ENCODE measurements around the gene CRIP2.

DNA sequence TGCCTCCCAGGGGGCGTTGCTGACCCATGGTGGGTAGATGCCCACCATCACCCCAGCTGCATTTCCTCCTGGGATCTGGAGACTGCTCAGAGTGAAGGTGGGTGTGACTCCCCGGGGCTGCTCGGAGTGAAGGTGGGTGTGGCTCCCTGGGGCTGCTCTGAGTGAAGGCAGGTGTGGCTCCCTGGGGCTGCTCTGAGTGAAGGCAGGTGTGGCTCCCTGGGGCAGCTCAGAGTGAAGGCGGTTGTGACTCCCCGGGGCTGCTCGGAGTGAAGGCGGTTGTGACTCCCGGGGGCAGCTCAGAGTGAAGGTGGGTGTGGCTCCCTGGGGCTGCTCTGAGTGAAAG is 86.7 kb downstream of the KIF26A start:
- RRBS: no CpG with 5 or more reads among the region's 8 CpGs

GRCh38 chr14:104281005-104281480 is 142.7 kb downstream of the KIF26A start:
- RRBS: no CpG with 5 or more reads among the region's 21 CpGs

DNA sequence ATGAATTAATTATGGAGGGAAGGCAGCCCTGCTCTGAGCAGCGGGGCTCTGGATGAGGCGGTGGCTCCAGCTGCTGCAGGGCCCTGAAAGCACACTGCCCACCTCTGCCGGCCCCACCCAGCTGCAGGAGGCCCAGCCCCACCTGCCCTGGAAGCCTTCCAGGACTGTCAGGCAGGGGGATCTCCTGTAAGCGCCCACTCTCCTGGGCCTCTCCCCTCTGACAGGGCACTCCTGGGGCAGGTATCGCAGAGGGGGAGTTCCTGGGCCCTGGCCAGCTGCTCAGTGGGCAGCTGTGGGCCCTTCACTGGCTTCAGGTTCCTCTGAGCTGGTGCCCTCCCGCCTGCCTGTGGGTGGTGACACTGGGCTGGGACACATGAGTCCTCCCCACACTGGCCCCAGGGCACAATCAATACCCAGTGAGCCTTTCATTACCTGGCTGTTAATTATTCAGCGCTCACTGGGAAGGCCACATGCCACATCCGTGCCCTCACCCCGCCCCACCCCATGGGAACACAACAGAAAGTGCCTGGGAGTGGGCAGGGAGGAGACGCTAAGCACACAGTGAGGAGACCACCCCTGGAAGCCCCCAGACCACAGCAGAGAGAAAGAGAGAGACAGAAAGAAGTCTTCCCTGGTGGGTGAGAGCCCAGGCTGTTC is 142.3 kb upstream of the C14orf180 start:
- RRBS: no CpG with 5 or more reads among the region's 10 CpGs

DNA sequence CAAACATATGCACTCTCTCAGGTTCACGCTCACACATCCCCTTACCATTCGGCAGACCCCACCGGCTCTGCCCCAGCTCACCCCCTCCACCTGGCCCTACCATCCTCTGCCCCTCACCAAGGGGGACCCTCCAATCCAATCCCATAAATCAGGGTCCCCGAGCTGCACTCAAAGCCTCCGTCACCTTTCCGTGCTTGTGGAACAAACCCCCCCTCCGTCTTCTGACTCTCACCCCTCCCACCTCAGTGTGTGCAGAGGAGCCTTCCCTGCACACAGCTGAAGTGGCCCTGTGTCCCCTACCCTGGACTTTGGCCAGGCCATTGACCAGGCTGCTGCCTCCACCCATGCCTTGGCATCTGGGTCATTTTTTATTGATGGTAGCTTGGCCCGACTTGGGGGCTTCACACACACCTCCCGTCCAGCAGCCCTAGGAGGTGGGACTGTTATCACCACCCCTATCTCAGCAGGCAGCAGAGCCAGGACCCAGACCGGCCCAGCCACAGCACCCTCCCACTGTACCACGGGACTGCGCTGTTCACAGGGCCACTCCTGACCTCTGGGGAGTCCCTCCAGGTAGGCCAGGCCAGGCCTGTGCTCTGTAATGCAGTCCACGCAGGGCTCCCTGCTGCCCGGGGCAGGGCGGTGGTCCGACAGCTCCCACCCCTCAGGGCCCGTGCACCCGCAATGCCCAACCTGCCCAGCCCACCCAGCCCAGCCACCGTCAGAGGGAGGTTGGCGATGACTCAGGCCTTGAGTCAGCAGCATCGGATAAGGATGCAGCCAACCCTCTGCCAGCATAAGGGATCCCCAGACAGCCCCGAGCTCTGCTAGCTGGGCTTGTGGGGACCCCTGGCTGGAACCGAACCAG is 9.3 kb upstream of the INF2 start:
- RRBS: no CpG with 5 or more reads among the region's 23 CpGs

- RRBS: no CpG with 5 or more reads among the region's 23 CpGs
These were observed 8.4 kb upstream of the INF2 start for GRCh38 chr14:104680857-104681663.

DNA sequence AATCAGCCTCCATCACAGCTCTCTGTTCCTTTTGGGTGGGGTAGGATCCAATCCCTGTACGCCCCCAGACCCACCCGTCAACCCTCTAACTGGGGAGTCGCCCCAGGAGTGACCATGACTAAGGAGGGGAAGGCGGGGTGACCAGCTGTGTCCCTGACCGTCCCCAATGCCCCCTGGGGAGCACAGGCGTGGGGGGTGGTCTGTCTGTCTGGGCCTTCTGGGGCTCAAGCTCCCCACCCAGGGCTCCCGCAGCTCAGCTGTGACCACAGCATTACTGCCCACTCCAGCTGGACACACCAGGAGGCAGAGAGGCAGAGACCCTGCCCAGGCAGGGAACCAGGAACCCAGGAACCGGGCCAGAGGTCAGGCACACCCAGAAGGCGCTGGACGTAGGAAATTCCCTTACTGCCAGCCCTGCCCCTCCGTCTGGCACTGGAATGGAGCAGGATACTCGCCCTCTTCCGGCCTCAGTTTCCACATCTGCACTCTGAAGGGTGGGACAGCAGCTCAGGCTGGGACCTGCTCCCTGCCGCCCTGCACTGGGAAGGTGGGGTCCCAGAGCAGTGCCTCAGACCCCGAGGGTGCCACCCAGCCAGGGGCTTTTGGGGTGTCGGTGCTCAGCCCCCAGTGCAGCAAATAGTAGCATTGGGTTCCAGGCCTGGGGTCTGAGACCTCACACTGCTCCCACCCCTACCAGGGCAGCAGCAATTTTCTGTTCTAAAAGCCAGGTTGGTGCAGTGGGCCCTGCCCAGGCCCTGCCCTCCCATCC is 1.0 kb downstream of the INF2 start:
- RRBS: no CpG with 5 or more reads among the region's 16 CpGs

GRCh38 chr14:104775520-104776126 is 19.9 kb downstream of the AKT1 start:
- RRBS: 19% methylated on average over 3 of the region's 20 CpGs

- RRBS: 1% methylated on average over 6 of the region's 53 CpGs
These were observed 26.5 kb downstream of the ZBTB42 start for GRCh38 chr14:104827009-104828172.

- RRBS: 94% methylated on average over 5 of the region's 17 CpGs
These were observed 7.9 kb upstream of the CEP170B start for GRCh38 chr14:104857021-104857639.

DNA sequence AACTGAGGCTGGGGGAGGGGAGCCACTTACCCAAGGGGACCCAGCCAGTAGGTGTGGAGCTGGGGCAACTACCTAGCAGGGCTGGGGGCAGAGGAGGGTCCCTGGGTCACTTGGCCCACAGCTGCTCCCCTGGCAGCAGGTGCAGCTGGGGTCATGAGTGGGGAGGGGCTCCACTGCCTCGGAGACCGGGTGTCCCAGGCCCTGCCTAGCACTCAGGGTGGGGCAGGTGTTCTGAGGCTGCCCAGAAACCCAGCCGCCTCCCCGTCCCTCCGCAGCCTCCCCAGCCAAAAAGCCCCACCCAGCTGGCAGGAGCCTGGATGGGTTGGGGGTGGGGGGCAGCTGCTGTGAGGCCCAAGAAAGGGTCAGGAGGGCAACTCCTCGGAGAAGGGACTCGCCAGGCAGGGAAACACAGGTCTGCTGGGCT is 11.2 kb downstream of the AHNAK2 start:
- RRBS: no CpG with 5 or more reads among the region's 7 CpGs

- RRBS: 89% methylated on average over 19 of the region's 34 CpGs
These were observed 3.9 kb downstream of the GPR132 start for GRCh38 chr14:105061028-105062077.

- RRBS: 37% methylated on average over 9 of the region's 15 CpGs
These were observed 1.5 kb downstream of the JAG2 start for GRCh38 chr14:105167106-105167396.

GRCh38 chr14:105192801-105193779 is 12.0 kb upstream of the NUDT14 start:
- RRBS: 76% methylated on average over 5 of the region's 34 CpGs

DNA sequence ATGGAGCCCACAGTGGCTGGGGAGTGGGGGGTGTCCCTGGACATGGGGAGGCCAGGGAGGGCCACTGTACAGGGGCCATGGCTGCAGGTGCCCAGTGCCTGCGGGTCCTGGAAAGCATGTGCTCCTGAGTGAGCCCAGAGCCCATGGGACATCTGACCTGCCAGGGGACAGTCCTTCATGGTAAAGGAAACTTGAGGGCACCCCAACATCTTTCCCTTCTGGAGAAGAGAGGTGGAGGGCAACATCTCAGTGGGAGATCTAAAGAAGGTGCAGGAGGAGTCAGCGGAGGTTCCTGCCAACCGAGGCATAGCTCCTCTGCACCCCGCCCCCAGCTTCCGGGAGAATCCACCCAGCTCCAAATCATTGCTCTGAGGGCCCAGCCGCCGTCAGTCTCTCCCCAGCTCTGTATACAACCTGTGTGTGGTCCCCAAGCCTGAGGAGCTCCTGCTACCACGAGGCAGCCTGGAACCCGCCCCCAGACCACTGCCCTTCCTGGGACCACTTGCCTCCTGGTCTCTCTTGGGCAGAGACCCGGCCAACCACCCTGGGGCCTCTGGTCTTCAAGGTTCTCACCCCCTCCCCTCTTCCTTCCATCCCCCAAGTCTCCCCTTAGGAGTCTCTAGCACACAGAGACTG is 12.8 kb upstream of the NUDT14 start:
- RRBS: 40% methylated on average over 1 of the region's 10 CpGs

GRCh38 chr14:105202575-105203160 is 21.6 kb upstream of the NUDT14 start:
- RRBS: 5% methylated on average over 4 of the region's 12 CpGs

DNA sequence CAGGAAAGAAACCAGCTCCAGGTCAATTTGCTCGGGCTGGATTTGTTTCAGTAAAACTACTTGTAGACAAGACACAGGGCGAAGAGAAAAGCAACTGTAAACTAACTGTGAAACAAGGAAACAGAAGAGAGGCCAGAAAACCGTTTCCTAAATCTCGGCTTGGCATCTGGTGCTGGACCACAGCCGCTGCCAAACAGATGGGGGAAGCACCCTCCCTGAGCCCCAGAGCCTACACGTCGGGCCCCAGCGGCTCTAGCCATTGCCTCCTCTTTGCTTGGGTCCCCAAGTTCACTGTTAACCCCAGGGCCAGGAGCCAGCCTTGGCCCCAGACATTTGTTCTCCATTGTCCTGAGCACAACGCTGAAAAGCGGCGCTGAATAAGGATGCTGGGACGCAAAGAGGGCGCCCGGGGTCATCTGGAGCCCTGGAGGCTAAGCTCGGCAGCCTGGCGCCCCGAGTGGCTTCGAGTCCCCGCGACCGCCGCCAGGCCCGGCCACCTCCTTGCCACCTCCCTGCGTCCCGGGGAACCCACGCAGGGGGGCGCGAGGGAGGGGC is 826 bp upstream of the PACS2 start:
- RRBS: 8% methylated on average over 12 of the region's 28 CpGs

DNA sequence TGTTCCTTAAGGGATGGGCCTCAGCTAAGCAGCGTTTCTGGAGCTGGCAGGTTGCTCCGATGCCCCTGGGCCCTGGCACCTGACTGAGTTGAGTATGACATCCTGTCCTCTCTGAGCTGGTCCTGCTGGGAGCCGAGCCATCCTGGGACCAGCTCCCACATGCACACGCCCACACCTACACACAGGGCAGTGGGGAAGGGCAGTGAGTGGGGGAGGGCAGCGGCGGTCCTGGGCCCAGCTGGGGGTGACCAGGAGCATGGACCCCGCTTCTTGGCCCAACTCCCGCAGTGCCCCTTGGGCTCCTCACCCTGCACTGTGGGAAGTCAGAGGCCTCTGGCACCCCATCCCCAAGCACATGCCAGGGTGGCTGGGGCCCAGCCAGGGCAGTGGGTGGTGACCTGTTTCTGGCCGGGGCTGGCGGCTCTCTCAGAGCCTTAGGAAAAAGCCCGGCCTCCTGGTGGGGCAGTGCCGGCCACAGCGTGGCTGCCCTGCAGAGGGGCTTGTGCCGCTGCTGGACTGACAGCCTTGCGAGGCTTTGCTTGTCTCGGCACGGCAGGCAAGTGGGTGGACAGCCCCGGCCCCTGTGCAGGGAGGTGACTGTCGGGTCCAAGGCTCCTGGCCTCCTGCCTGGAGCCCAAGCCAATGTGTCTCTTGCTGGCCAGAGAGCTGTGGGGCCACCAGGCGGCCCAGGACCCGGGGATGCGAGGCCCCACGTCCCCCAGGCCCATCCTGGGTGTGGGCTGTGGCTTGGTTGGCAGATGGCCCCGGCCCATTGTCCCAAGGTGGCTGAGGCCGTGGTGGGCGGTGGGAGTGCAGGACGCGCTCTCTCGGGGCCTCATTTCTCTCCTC is 5.8 kb upstream of the CRIP2 start:
- RRBS: 43% methylated on average over 13 of the region's 29 CpGs

DNA sequence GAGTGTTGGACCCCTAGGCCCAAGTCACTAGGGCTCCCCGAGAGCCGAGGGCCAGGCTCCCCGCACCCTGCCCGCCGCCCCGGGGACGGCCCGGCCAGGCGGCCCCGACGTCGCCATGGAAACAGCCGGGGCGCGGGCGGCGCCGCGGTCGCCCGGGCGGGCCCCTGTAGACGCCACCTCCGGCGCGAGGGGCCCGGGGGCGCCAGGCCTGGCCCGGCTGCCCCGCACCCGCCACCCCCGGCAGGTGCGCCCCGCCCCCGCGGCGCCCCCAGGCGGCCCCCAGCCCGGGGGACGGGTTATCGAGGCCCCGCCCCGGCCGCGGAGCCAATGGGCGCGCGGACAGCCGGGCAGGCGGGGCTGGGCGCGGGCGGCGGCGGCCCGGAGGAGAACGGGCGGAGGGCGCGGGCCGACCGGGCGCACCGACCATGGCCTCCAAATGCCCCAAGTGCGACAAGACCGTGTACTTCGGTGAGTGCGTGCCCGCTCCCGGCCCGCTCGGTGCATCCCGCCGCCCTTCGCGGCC is at the start of gene CRIP2:
CRIP2 (plus strand) TSS at position 384 of the 523 bp plus-strand sequence.
- RRBS: 2% methylated on average over 34 of the region's 76 CpGs

GRCh38 chr14:105484306-105485158 is 2.2 kb upstream of the CRIP1 start:
- RRBS: 36% methylated on average over 3 of the region's 21 CpGs

DNA sequence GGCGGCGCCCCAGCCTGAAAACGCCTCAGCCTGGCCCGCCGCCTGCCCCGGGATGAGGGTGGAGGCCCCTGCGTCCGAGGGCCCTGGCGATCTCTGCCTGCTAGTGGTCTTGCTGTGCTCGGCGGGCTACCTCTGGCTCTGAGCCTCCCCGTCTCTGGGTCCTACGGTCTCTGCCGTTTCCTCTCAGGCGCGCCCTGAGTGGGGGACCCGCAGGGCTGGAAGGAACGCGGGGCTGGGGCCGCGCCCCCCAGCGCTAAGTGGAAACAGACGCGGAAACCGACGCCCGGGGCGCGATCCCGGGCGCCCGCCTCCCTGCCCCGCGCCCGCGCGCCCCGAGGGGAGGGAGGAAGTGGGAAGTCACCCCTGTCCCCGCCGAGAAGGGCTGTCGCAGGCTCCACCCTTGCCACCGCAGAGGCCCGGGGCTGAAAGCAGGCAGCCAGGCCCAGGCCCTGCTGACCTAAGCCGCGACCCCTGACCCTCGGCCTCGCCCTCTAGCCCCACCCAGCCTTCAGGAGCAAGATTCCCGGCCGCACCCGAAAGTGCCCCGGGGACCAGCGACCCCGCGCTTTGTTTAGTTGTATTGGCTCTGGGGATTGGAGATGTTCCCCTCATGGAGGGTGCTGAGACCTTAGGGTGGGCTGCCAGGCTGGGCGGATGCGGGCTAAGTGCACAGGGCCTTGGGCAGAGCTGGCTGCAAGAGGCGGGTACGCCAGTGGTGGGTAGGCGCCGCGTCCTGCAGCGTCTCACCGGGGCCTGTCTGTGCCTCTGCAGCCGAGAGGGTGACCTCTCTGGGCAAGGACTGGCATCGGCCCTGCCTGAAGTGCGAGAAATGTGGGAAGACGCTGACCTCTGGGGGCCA is 938 bp downstream of the CRIP1 start:
- RRBS: under 1% methylated on average over 18 of the region's 67 CpGs

All from T47D (cell line).